SJCRH30 (cell line): ENCODE measurements around a stretch of chr1.

DNA sequence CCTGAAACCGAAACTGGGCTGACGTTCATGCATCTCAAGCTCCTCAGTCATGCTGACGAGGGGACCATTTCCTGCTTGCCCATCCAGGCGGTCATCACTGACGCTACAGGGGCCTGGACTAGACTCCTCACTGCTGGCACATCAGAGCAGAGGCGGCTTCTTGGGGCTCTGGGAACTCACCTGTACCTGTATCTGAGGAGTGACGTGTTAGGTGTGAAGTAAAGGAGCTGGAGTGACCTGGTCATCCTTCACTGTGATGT, 73.2 kb upstream of the USP24 start:
- RAMPAGE, long total RNA = no peak

DNA sequence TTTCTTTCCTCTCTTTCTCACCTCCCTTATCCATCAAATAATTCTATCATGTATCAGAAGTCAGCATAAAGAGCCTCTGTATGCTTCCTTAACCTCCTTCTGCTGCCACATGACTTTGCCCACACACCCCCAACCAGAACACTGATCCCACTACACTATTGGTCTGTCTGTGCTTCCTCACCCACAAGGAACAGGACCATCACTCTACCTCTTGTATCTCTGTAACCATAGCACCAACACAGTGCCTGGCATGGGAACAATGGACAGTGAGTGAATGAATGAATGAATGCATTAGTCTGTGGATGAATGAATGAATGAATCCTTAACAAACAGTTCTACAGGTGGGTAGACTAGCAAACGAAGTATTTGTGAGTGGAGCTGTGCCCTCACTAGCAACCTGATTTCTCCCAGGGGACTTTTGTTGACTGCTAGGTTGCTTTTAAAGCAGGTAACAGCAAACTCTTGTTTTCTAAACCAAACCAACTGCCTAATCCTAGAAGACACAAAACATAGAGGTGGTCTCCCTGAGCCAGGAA, 199.6 kb downstream of the PLPP3 start:
- RAMPAGE, long total RNA = no peak

DNA sequence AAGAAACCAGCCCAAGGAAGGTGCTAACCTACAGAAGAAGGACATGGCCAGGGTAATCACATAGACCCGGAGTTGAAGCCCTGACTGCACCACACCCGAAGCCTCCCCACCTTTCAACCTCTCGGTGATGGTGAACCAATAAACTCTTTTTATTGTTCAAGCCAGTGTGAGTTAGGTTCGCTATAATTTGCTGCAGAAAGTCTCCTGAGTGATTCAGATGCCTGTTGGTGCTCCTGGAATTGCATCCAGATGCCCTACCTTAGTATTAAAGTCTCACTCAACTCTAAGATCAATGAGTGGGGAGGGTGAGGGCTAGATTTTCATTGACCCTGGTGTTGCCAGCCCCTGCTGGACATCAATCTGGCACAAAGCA, 163.6 kb downstream of the PLPP3 start:
- RAMPAGE, long total RNA = no peak

GRCh38 chr1:56419553-56420246, 159.7 kb downstream of the PLPP3 start:
- RAMPAGE, long total RNA = no peak

DNA sequence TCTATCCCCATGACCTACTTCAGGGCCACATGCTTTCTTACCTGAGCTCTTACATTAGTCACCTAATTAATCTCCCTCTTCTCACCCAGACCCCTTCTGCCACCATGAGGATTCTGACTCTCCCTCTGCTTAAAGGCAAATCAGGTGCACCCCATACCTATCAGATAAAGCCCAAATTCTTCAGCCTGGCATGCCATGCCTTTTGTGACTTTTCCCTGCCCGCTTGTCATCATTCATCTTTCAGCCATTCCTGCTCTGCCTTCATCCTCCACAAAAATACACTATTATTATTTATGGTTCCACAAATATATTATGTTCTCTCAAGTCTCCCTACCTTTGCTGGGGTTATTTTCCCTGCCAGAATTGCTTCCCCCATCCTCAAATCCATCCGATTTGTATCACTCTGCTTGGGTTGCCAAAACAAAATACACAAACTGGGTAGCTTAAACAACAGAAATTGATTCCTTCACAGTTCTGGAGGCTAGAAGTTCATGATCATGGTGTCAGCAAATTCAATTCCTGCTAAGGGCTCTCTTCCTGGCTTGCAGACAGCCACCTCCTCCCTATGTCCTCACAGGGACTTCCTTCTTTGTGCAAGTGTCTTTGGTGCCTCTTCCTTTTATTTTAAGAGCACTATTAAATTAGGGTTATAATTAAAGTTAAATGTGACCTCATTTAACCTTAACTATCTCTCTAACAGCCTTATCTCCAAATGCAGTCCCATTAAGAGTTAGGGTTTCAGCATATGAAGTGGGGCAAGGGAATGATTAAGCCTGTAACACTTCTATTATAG, 113.0 kb downstream of the PLPP3 start:
- RAMPAGE, long total RNA = no peak

- RAMPAGE, long total RNA = no peak
These were observed 73.2 kb downstream of the PLPP3 start for GRCh38 chr1:56505944-56506691.

DNA sequence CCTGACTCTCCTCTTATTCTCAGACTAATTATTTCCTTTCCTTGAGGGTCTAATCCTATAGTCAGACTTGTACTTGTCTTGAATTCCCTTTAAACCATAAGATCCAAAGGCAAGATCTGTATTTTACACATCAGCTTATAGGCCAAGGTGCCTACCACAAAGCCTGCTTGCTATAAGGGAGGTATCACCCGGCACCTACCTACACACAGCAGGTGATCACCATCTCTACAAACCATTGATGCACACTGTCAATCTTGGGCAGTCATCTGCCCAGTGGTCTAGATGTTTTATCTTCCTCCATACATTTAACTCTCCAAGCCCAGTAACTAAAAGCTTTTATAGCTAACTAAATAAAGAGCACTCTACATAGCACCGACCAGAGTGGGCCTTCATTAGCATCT, 48.1 kb downstream of the PLPP3 start:
- RAMPAGE, long total RNA = no peak

DNA sequence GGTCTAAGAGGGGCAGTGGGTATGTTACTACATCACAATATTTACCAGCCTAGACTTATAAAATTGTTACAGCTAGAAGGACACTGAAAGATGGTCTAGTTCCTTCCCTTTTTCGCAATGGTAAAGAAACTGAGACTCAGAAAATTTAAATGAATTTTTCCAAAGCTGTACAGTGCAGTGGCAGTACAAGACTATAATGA, 4.6 kb downstream of the PLPP3 start:
- RAMPAGE, long total RNA = no peak

GRCh38 chr1:56905529-56906063, 51.0 kb downstream of the C8A start:
- RAMPAGE, long total RNA = no peak

- RAMPAGE, long total RNA = no peak
These were observed 392.8 kb upstream of the DAB1 start for GRCh38 chr1:57816609-57817041.

- RAMPAGE, long total RNA = no peak
These were observed 9.2 kb upstream of the TACSTD2 start for GRCh38 chr1:58586231-58586654.

GRCh38 chr1:59013092-59014213, 229.6 kb upstream of the JUN start:
- RAMPAGE, long total RNA = no peak

GRCh38 chr1:59141189-59141581, 155.7 kb upstream of the FGGY start:
- RAMPAGE, long total RNA = no peak

DNA sequence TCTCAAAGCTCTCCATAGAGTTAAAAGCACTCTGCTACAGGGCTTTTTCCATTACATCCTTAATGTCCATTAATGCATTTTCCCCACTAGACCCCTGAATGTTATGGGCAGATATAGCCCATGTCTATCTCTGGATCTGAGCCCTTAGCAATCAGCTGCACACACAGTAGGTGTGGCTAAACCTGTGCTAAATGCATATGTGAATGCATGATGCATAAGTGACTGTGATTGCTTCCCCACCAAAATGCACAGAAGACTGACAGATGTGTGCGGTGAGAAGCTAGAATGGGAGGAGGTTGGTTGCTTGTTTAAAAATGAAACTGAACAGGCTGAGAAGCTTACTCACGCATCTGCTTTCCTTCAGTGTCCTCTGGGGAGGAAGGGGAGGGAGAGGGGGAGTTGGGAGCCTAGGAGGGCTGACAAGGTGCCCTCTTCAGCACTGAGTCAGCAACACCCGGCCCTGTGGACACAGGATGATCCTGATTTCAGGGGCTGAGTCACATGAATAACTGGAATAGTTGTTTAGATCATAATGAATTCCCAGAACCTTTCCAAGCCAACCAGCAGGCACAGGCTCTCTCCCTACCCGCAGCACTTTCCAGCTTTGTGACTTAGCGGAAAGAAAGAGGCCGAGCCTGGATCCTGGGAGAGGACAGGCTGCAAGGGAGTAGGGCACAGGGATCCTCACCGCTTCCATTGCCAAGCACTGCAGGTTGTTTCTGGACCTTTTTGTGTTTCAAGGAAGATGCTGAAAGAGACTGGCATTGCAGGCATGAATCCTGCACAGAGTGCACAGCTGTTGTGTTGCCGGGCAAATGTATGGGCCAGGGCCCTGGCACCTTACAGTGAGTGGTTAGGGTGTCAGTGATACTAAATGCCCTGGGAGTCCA, 145.9 kb upstream of the FGGY start:
- RAMPAGE, long total RNA = no peak

DNA sequence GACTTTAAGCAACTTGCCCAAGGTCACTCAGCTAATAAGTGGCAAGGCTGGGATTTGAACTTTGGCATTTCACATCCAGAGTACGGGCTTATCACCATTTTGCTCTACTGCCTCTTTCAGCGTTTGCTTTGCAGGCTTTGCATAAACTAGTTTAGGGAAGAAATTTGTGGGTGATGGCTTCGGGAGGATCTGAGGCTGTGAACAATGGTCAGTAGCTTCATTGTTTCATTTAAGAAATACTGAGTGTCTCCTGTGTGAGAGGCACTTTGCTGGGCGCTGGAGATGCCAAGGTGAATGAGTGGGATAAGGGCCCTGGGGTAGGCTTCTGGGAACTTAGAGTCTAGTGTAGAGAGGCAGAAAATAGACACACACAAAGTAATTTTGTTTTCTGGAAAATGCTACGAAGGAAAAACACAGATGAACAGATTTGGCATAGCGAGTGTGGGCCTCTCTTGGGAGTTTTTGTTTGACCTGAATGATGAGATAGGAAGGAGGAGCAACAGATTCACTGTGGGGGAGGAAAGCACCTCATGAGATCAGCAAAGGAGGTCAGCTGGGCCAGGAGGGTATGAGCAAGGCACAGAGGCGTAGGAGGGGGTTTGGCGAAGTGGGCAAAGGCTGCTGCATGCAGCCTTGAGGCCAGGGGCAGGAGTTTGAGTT, 57.7 kb downstream of the FGGY start:
- RAMPAGE, long total RNA = no peak

DNA sequence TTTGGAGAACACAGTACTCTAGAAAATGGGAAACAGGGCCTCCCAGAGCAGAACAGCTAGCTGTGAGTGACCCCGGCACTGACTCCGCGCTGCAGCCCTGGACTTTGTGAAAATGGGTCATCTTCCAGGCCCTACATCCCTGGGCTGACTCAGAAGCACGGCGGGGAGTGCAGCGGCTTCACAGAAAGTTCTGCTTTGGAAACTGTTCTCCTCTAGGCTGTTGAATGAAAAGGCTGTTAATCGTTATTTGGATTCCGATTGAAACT, 145.1 kb upstream of the HOOK1 start:
- RAMPAGE, long total RNA = no peak

DNA sequence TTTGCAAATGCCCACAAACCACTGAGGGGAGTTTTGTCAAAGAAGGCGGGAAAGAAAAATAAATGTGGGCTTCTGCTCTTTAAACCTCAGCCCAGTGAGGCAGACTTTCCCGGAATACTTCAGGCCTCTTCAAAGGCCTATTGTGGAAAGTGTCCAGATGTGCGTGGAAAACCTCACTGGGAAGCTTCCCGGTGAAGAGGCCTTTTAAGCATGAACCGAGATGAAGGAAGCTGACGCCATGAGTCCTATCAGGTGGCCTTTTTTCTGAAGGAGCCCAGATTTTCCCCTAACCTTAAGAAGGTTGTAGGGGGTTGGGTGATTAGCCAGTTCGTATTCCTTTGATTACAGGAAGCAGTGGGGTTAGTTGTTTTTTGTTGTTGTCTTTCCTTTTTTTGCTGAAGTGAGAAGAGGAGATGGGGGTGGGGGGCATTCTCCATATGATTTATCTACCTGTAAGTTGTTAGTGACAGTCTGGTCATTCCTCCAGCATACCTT, 83.5 kb upstream of the HOOK1 start:
- RAMPAGE, long total RNA = no peak

DNA sequence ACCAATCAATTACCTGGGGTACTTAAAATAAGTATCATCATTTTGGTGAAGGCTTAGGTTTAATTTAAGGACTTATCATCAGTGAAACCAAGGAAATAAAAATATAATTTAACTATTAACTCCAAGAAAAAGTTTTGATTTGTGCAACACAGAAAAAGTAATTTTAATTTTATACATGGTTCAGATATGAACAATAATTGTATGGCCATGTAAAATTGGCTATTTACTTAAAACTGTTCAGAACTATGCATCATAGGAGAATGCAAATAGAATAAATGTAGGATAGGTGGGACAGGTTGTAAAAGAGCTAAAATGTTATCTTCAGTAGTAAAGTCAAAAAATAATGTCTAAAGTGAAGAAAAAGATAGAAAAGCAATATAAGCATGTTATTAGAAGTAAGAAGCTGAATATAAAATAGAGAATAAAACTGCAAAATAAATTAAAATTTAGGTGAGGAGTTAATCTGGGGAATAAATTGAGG, 130.0 kb upstream of the C1orf87 start:
- RAMPAGE, long total RNA = no peak

DNA sequence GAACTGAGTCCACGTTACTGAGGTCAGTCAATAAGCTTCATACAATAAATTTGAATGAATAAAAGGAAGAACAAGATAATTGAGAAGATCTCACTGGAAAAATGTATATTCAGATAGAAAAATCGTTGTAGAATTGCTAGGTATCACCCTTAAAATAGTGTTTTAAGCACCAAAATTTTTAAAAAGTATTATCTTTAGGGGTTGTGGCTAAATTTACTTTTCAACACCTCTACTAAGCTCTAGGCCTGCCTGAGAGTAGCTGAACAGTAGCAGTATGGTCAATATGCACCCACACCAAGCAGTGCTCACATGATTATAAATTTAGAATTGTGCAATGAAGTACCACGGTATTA, 200.7 kb upstream of the C1orf87 start:
- RAMPAGE, long total RNA = no peak

GRCh38 chr1:60281189-60281960, 207.8 kb upstream of the C1orf87 start:
- RAMPAGE, long total RNA = no peak